Colon Carcinoma Metastatic in the Brain (tissue), 2 donors: ENCODE measurements around a stretch of chr10.

GRCh38 chr10:4947113-4947630 is 16.0 kb upstream of the AKR1C1 start:
- PRO-cap, 2 experiments: no peak in any of the 2 experiments

- PRO-cap, 2 experiments: no peak in any of the 2 experiments
Measured at GRCh38 chr10:4995655-4996012, 8.0 kb downstream of the AKR1C2 start.

- PRO-cap, 2 experiments: no peak in any of the 2 experiments
Measured at GRCh38 chr10:5407122-5407565, 2.5 kb upstream of the TUBAL3 start.

GRCh38 chr10:5456471-5457186 is 42.7 kb downstream of the CALML5 start:
- PRO-cap, 2 experiments: no peak in any of the 2 experiments

- PRO-cap, 2 experiments: peak in 1 of 2 experiments; most common plus-strand start chr10:5503663 (in 1); most common minus-strand start chr10:5503538 (in 1)
Measured at GRCh38 chr10:5503436-5504038, 4.2 kb upstream of the CALML5 start.

DNA sequence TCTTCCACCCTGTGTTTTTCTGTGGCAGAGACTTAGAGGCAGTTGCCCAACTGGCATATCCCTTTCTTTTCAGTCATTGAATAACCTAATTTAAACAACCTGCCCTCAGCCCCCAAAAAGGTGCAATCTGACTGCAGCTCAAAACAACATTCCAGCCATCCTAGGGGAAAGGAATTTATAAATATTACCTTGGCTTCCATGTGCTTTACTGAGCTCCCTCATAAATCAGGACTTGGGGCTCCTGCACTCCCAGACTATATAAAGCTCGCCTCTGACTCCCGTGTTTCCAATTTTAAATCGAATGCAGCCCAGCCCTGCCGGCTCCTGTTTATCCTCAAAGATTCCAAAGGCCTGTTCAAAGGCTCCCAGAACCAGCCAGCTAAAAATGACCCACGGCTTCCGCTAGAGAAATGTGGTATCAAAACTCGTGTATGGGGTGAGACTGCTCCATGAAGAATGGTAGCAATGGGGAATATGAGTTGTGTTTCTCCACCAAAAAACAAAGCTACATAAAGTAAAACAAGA is 4.9 kb downstream of the CALML3 start:
- PRO-cap, 2 experiments: no peak in any of the 2 experiments

GRCh38 chr10:5756914-5757789 is 56.1 kb downstream of the GDI2 start:
- PRO-cap, 2 experiments: no peak in any of the 2 experiments

DNA sequence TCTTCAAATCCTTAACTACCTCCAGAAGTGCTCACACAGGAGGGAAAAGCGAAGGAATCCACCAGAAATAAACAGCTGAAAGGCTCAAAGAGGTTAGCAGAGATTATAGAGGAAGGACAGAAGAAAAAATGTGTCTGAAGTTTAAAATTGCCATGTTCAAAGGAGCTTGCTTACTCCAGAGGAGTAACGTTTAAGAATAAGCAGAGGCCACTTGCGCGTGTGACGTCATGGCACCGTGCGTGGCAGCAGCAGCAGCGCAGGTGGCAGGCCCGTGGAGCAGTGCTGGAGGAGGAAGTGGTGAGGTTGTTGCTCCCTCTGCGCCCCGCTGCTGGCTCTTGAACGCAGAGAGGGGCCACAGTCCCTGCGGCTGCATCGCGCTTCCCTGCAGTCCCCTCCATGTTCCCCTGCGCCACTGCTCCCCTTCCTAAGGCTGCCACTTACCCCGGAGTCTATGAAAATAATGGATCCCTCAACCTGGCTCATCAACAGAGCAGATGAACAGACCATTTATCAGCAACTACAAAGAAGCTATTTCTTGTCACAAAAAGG is 37.6 kb downstream of the GDI2 start:
- PRO-cap, 2 experiments: no peak in any of the 2 experiments

GRCh38 chr10:5785706-5786159 is 27.5 kb downstream of the GDI2 start:
- PRO-cap, 2 experiments: no peak in any of the 2 experiments

- PRO-cap, 2 experiments: no peak in any of the 2 experiments
Measured at GRCh38 chr10:5809439-5810007, 3.7 kb downstream of the GDI2 start.

GRCh38 chr10:5890407-5891449 is 685 bp downstream of the FBH1 start:
- PRO-cap, 2 experiments: peak in 2 of 2 experiments; most common minus-strand start chr10:5890707 (in 2)

GRCh38 chr10:5917199-5917734 is 27.2 kb downstream of the FBH1 start:
- PRO-cap, 2 experiments: no peak in any of the 2 experiments

DNA sequence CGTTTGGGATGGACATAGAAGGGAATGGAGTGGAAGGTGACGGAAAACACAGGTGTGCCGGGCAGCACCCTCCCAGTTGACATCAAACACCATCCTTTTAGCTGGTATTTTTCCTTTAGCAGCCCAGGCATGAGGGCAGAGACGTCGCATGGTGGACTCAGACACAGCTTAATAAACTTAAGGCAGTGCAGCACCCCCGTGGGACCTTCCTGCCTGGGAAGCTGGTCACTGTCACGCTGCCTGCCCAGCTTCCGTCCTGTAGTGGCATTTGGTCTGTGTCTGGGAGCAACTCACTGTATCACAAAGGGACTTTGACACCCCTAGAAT is 35.8 kb downstream of the IL15RA start:
- PRO-cap, 2 experiments: no peak in any of the 2 experiments

DNA sequence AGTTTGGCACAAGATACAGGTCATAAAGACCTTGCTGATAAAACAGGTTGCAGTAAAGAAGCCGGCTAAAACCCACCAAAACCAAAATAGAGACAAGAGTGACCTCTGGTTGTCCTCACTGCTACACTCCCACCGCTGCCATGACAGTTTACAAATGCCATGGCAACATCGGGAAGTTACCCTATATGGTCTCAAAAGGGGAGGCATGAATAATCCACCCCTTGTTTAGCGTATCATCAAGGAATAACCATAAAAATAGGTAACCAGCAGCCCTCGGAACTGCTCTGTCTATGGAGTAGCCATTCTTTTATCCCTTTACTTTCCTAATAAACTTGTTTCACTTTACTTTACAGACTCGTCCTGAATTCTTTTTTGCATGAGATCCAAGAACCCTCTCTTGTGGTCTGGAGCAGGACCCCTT is 28.2 kb upstream of the IL15RA start:
- PRO-cap, 2 experiments: no peak in any of the 2 experiments

GRCh38 chr10:6052484-6053134 is 9.6 kb downstream of the IL2RA start:
- PRO-cap, 2 experiments: no peak in any of the 2 experiments

DNA sequence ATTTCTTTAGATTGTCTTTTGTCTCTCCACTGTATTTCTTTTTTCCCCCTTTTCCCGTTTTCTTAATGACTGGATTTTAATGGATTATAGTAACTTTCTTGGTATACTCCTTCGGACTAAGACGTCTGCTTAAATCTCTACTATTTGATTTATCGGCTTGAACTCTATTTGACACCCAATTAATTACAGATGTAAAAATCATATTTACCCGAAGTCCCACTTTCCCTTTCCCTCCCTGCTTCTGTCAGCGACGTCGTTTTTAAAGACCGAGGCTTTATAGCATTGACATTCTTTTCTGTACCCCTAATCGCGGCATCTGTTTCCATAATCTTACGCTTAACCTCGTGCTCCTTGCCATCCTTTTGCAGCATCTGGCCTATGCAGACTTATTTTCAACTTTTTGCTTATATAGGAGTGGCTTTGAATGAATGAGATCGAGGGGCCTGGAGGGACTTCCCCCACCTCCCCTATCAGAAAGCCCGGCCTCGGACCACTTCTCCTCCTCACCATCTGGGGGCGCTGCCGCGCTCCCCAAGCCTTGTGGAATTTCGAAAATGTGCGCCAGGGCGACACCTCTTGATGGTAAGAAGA is 432 bp upstream of the RBM17 start:
- PRO-cap, 2 experiments: no peak in any of the 2 experiments

DNA sequence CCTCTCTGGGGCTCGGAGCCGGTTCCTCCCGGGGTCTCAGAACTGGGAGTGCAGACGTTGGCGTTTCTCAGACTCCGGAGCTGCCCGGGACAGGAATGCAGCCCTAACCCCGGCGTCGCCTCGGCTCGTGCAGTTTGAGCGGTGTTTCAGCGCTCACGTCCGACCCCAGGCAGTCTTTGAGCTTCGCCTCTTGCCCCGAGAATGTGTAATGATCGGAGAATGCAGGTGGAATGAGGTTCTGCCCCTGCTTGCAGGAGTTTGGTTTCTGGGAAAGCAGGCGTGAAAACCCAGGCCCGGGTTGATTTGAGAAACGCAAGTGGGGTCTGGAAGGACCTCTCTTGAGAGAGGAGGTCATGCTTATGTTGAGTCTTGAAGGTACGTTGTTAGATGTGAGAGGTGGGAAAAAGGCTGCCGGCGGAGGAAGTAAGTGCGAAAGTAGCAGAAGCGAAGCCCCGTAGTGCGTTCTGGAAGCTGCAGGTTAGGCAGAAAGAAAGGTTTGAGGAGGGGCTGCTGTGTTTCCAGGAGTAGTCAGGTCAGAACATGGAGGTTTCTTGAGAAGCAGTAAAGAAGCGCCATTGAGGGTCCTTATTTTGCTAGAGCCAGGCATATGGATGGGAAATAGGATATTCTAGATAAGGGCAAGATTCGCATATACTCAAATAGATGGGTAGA is 899 bp downstream of the RBM17 start:
- PRO-cap, 2 experiments: peak in 2 of 2 experiments; most common plus-strand start position 204 of the sequence (in 1); most common minus-strand start position 136 of the sequence (in 2)

DNA sequence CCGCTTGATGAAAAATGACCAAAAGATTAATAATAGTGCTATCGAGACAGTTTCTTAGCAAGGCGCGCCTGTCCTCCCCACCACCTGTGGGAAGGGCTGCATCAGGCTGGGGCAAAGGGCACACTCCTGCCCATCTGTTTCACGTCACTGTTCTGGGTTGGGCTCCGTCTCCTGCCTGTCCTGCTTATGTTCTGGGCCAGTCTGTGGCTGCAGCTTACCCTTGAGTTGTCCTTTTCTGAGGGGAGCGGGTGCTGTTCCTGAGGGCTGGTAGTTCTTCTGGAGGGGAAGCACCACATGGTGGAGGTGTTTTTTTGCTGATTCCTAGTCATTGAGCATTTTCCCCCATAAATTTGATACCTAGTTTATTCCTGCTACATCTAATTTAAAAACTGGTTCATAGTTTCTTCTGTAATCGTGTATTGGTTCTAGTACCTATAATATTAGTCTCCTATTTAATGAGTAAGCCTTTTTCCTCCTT is 13.4 kb downstream of the RBM17 start:
- PRO-cap, 2 experiments: no peak in any of the 2 experiments

- PRO-cap, 2 experiments: no peak in any of the 2 experiments
Measured at GRCh38 chr10:6104620-6105266, 15.9 kb downstream of the RBM17 start.

DNA sequence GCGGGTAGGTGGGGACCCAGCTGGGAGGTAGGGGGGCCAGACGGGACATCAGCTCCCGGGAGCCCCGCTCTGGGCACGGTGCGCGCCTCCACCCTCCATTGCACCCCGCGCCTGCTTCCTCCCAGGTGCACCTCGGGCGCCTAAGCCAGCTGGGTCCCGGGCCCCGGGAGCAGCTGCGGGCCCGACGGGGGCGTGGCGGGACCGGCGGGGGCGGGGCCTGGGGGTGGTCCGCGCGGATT is 39.3 kb upstream of the PFKFB3 start:
- PRO-cap, 2 experiments: peak in 2 of 2 experiments; most common minus-strand start position 142 of the sequence (in 2)